Endothelial cell of umbilical vein (primary cell): Measurements from ENCODE around the gene TOR4A.

- PRO-cap, result no peak
CAGE:
- cytosol, long polyA minus RNA, result no peak
- cytosol, long polyA plus RNA, result no peak
- long polyA plus RNA, result no peak
- nucleus, long polyA minus RNA, result no peak
- nucleus, long polyA plus RNA, result no peak
Observed at GRCh38 chr9:137245716-137246264, 1.8 kb downstream of the FAM166A start.

DNA sequence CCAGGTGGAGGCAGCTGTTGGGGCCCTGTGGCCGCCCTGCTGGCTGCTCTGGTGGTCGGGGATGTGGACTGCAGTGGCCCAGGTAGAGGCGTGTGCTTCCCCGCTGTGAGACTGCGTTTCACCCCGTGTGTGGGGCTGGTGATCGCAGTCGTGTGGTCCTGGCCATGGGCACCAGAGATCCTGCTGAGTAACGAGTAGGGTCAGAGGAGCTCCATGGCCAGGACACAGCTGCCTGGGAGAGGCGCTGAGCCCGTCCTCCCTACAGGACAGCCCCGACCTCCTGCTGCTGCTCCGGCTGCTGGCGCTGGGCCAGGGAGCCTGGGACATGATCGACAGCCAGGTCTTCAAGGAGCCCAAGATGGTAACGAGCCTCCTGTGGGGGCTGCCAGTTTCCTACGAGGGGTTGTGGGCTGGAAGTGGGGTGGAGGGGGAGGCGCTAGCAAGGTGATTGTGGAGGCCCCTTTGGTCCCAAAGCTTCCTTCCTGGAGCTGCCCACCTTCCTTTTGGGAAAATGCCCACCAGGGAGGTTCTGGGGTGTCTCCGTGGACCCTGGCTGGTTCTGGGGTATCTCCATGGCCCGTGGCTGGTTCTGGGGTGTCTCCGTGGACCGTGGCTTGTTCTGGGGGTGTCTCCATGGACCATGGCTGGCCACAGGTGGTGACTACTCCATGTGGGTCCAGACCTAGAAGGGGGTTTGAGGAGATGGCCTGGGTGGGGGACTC, 11.1 kb downstream of the NELFB start:
- PRO-cap, result no peak
CAGE:
- cytosol, long polyA minus RNA, result no peak
- cytosol, long polyA plus RNA, result no peak
- long polyA plus RNA, result no peak
- nucleus, long polyA minus RNA, result no peak
- nucleus, long polyA plus RNA, result no peak

- PRO-cap, result bidirectional peak, plus-strand start at chr9:137277873, minus-strand start at chr9:137277634
CAGE:
- cytosol, long polyA minus RNA, result no peak
- cytosol, long polyA plus RNA, result start-site peak on the plus strand at chr9:137277819-137277892, 151 and 98 reads in 2 replicates
- long polyA plus RNA, result no peak
- nucleus, long polyA minus RNA, result start-site peak on the minus strand at chr9:137277558-137277586, 14 reads
- nucleus, long polyA plus RNA, result no peak
Observed at GRCh38 chr9:137276848-137277992, at the start of gene TOR4A. TOR4A (plus strand) TSS chr9:137277726.

GRCh38 chr9:137295692-137296516, 6.2 kb downstream of the NRARP start:
- PRO-cap, result bidirectional peak, plus-strand start at chr9:137296223, minus-strand start at chr9:137295884
CAGE:
- cytosol, long polyA minus RNA, result no peak
- cytosol, long polyA plus RNA, result no peak
- long polyA plus RNA, result no peak
- nucleus, long polyA minus RNA, result no peak
- nucleus, long polyA plus RNA, result no peak

GRCh38 chr9:137297896-137298999, 3.8 kb downstream of the NRARP start:
- PRO-cap, result unidirectional peak, plus-strand start at chr9:137298291; bidirectional peak, plus-strand start at chr9:137298807, minus-strand start at chr9:137298671
CAGE:
- cytosol, long polyA minus RNA, result no peak
- cytosol, long polyA plus RNA, result no peak
- long polyA plus RNA, result no peak
- nucleus, long polyA minus RNA, result start-site peak on the minus strand at chr9:137298635-137298755, 156 reads
- nucleus, long polyA plus RNA, result no peak

GRCh38 chr9:137315495-137316048, 13.5 kb upstream of the NRARP start:
- PRO-cap, result no peak
CAGE:
- cytosol, long polyA minus RNA, result no peak
- cytosol, long polyA plus RNA, result no peak
- long polyA plus RNA, result no peak
- nucleus, long polyA minus RNA, result no peak
- nucleus, long polyA plus RNA, result no peak

GRCh38 chr9:137407924-137408339, 15.0 kb downstream of the EXD3 start:
- PRO-cap, result no peak
CAGE:
- cytosol, long polyA minus RNA, result no peak
- cytosol, long polyA plus RNA, result no peak
- long polyA plus RNA, result no peak
- nucleus, long polyA minus RNA, result no peak
- nucleus, long polyA plus RNA, result no peak

- PRO-cap, result no peak
CAGE:
- cytosol, long polyA minus RNA, result no peak
- cytosol, long polyA plus RNA, result no peak
- long polyA plus RNA, result no peak
- nucleus, long polyA minus RNA, result no peak
- nucleus, long polyA plus RNA, result no peak
Observed at GRCh38 chr9:137429360-137429676, 6.1 kb downstream of the NOXA1 start.

DNA sequence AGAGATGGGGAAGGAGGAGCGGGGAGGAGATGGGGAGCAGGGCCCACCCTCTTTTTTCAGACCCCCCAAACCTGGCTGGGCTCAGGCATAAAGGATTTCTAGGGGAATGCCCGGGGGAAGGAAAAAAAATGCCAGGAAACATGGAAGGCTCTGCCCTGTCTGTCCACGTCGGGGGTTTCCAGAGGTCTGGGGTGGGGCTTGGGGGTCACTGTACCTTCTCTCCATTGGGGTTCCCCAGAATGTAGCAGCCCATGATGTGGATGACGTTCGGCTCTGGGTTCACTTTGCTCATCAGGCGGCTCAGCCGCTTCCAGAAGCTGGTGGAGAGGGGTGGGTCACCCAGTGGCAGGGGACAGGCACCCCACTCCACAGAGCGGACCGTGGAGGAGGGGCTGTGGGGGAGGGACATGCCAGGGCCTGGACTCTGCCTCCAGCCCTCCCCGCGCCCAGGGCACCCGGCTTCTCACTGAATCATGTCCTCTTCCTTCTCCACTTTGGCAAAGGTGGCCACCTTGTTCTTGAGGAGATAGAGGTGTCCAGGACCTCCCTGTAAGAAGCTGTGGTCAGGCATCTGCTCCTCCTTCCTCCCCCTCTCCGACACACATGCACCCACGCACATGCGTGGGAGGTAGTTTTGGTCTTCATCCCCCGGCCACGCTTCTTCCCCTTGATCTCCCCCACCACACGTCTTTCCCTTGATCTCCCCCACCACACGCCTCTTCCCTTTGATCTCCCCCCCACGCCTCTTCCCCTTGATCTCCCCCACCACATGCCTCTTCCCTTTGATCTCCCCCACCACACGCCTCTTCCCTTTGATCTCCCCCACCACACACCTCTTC, 8.8 kb upstream of the ENTPD8 start:
- PRO-cap, result no peak
CAGE:
- cytosol, long polyA minus RNA, result no peak
- cytosol, long polyA plus RNA, result no peak
- long polyA plus RNA, result no peak
- nucleus, long polyA minus RNA, result no peak
- nucleus, long polyA plus RNA, result no peak

- PRO-cap, result no peak
CAGE:
- cytosol, long polyA minus RNA, result no peak
- cytosol, long polyA plus RNA, result no peak
- long polyA plus RNA, result no peak
- nucleus, long polyA minus RNA, result no peak
- nucleus, long polyA plus RNA, result no peak
Observed at GRCh38 chr9:137455902-137456962, 2.9 kb downstream of the NSMF start.

- PRO-cap, result no peak
CAGE:
- cytosol, long polyA minus RNA, result no peak
- cytosol, long polyA plus RNA, result no peak
- long polyA plus RNA, result no peak
- nucleus, long polyA minus RNA, result no peak
- nucleus, long polyA plus RNA, result no peak
Observed at GRCh38 chr9:137552397-137552897, 768 bp downstream of the MRPL41 start.

GRCh38 chr9:137580183-137580741, 1.5 kb upstream of the DPH7 start:
- PRO-cap, result no peak
CAGE:
- cytosol, long polyA minus RNA, result no peak
- cytosol, long polyA plus RNA, result no peak
- long polyA plus RNA, result no peak
- nucleus, long polyA minus RNA, result no peak
- nucleus, long polyA plus RNA, result no peak

DNA sequence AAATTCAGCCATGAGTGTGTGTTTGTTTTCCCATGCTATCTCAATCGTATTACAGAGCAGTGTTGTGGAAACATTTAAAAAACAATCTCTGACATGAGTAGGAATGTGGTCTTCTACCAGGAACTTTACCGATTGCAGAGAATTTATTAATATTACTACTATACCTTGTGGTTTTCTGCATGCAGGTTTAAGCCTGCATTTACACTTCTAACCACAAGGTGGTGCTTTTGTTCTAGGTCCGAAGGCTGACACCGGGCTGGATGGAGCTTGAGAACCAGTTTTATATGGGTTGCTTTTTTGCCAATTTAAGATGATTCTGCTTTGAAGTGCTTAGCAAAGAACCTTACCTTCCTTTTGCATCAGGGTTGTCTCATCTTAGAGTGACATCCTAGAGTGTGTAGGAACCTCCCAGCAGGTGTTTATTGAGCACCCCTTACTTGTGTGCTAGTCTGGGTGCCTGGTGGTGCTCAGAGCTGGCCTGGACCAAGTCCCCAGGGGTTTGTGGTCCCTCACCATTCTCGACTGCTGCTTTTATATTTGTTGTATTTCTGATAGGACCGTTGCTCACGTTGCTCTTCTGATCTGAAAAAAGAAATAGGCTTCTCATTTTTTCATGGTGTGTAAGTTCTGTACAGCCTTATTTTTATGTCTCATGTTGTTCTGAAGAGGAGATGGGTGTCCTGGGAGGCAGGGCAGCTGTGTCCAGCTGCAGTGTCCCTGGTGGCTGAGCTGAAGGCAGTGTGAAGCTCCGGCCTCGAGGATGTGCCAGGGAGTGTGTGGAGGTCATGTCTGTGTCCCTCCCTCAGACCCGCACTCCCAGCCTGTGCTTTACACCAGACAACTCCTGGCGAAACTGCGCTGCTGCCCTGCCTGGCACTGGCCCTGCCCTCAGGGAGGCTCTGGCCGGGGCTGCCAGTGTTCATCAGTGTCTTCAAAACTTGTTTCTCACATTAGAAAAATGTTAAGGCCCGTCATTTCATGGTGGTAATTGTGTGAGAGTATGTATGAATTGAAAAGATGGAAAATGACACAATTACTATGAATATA, 54.3 kb downstream of the EHMT1 start:
- PRO-cap, result no peak
CAGE:
- cytosol, long polyA minus RNA, result no peak
- cytosol, long polyA plus RNA, result no peak
- long polyA plus RNA, result no peak
- nucleus, long polyA minus RNA, result no peak
- nucleus, long polyA plus RNA, result no peak

- PRO-cap, result no peak
CAGE:
- cytosol, long polyA minus RNA, result no peak
- cytosol, long polyA plus RNA, result no peak
- long polyA plus RNA, result no peak
- nucleus, long polyA minus RNA, result no peak
- nucleus, long polyA plus RNA, result no peak
Observed at GRCh38 chr9:137828854-137829342, 48.7 kb upstream of the CACNA1B start.

GRCh38 chr9:138216853-138217795, 339.5 kb downstream of the CACNA1B start:
- PRO-cap, result no peak
CAGE:
- cytosol, long polyA minus RNA, result no peak
- cytosol, long polyA plus RNA, result no peak
- long polyA plus RNA, result no peak
- nucleus, long polyA minus RNA, result no peak
- nucleus, long polyA plus RNA, result no peak